Endodermal cell (in vitro differentiated cells): ENCODE data around the genes MED19 and OR10W1.

DNA sequence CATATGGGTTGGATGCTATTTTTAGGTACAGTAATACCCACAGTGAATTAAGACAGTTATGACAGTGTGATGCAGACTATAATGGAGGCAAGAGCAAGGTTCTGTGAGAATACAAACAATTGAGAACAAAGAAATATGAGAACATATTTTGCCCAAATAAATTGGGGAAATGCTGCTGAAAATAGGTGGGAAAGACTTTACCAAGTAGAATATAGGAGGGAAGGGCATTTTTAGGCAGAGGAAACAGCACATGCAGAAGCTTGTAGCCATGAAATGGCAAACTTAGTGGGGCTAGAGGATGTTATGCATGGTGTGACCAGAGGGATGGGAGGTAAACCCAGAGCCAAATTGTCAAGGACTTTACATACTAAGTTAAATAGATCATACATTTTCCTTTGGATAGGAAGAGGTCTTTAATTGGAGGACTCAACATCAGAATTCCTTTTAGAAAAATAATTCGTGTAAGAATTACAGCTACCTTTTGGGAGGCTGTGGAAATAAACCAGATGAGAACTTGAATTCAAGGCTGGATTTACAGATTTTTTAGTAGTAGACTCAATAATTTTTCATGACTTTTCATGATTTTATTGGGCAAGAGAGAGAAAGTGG, 15.0 kb downstream of the ZDHHC5 start:
- PRO-cap, result no peak

GRCh38 chr11:57711495-57712431, at the start of gene MED19:
TSS of gene MED19 (minus strand) at chr11:57712215.
- PRO-cap, result bidirectional peak, plus-strand start at chr11:57711968, minus-strand start at chr11:57711778; bidirectional peak, plus-strand start at chr11:57712597, minus-strand start at chr11:57712212

DNA sequence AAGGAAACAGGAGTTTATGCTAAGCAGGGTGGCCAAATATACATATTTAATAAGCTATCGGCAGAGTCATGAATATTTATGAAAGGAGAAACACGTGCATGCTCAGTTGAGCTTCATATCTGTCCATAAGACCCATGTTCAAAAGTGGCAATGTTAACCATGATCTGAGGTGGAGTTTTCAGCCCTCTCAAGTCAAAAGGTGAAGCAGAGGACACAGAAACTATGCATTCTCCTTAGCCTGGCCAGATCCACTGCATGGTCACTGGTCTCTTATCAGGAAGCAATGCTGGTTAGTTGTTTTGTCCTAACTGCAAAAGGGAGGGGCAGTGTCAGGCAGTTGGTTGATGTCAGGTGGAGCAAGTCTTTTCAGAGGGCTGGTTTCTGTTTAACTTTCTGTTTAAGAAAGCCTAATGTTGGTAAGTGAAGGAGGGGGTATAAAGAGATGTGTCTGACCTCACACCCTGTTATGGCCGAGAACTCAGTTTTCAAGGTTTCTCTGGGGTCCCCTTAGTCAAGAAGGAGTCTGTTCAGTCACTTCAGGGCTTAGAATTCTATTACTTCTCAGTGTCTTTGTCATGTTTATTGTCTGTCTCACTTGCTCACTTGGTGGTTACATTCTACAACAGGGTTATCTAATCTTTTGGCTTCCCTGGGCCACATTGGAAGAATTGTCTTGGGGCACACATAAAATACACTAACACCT, 5.5 kb upstream of the SELENOH start:
- PRO-cap, result bidirectional peak, plus-strand start at position 329 of the sequence, minus-strand start at position 253 of the sequence

DNA sequence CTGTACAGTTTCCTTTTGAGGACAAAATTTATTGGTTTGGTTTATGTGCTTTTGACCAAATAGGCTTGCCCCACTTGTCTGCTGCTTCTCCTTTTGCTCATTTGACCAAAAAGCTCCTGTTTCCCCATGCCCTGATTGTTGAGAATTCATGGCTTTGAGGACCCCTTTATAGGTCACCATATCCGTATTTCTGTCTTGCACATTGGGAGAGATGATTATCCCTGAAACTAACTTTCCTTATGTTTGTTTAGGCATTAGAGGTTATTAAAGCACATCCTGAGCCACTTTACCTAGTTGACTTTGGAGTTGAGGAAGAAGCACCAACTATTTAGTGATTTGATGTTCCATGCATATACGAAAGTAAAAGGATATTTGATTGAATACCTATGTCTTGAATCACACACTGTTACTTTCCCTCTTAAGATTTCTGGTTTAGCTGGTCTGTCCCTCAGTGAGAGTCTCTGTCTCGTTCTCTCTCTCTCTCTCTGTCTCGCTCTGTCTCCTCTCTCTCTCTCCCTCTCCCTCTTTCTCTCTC, 10.8 kb downstream of the CTNND1 start:
- PRO-cap, result no peak

GRCh38 chr11:57776026-57776578, 14.5 kb downstream of the CTNND1 start:
- PRO-cap, result bidirectional peak, plus-strand start at chr11:57776517, minus-strand start at chr11:57776380

GRCh38 chr11:57798765-57799799, 37.5 kb downstream of the CTNND1 start:
- PRO-cap, result no peak

DNA sequence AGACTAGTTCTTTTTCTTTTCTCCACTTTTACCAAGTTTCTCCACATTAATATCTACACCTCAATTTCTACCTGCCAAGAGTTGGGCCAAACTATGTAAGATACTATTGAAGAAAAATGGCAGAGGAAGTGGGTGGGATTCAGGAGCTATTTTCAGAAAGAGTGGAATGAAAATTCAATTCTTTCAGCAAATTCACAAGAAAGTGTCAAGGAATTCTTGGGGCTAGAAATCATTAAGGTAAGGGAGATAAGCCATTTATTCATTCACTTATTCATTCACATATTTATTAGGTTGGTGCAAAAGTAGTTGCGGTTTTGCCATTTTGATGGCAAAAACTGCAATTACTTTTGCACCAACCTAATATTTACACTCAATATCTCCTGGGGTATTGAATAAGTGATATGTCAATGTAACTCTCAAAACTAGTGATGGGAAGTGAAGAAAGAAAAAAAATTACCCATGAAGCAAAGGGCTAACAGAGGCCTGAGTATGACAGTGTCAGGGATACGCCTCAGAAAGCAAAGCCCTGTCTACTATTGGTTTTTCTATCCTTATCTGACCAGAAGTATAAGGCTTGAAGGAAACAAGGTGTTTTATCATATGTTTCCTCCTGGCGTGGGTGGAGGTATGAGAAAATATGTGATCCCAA, at the start of gene OR10W1:
Gene OR10W1 (minus strand): TSS at position 245 of the 649 bp plus-strand sequence.
- PRO-cap, result no peak

DNA sequence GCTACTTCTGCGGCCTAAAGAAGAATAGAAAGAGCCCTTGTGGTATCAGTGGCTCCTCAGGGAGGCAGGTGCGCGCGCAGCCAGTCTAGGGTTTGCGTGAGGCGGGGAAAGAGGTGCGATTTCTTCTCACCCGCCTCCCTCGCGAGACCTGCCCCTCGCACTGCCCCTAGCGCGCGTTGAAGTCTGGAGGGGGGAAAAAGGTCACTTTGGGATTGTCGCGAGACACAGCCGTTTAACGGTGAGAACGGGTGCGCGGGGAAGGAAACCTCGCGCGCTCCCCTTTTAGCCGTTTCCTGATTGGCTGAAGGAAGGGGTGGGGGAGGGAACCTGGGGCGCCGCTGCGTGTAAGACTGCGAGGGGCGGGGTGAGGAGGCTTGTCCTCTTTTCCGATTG, 212 bp upstream of the ZFP91 start:
- PRO-cap, result bidirectional peak, plus-strand start outside the sequence, minus-strand start at position 162 of the sequence

DNA sequence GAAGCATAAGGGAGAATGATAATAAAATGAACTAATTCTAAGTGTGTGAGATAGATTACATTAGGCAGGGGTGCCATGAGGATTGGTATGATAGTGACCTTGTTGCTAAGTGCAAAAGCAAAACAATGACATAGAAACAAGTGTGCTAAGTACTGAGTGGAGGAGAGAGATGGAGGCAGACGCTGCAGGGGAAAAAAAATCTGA, 229 bp upstream of the CNTF start:
- PRO-cap, result no peak

- PRO-cap, result no peak
These were observed 4.6 kb downstream of the GLYAT start for GRCh38 chr11:58727054-58727683.

DNA sequence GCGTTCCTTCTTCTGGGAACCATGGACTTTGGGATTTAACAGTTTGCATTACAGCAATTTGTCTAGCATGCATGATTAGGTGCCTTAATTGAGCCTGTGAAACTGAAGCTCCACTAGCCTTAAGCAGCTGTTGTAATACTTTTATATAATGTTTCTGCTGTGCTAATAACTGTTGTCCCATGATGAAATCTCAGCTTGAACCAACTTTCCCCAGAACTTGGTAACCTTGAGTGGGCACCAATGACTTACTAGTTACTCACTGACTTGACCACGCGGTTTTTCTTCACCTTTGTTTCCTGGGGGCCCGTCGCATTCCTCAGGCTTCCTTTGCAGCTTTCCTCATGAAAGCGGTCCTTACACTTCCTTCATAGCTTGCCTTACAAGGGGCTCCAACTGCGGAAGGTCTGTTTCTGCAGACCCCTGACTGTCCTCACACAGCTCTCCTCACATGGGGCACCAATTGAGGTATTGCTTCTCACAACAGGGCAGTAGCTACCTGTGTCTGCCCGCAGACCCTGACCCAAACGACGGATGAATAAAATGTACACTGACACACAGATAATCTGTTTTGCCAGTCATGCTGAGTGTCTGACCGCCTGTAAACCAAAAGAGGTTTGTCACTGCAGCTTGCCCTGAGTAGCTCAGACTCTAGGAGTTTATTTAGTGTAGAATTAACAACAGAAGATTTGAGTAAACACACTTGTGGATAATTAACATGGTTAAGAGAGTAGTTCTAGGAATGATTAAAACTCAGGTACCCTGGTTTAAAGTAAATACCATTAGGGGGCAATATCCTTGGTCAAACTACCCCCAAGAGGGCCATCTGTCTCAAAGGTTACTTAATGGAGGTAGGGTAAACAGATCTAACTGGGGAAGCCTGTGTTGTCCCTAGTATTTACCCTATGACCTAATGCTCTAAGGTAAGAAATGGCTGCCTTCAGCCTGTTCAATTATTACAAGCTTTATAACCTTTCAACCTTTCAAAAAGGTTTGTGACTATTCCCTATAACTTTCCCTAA, 10.9 kb upstream of the GLYATL1 start:
- PRO-cap, result bidirectional peak, plus-strand start at position 357 of the sequence, minus-strand start at position 297 of the sequence; unidirectional peak, minus-strand start at position 533 of the sequence; unidirectional peak, minus-strand start at position 616 of the sequence

DNA sequence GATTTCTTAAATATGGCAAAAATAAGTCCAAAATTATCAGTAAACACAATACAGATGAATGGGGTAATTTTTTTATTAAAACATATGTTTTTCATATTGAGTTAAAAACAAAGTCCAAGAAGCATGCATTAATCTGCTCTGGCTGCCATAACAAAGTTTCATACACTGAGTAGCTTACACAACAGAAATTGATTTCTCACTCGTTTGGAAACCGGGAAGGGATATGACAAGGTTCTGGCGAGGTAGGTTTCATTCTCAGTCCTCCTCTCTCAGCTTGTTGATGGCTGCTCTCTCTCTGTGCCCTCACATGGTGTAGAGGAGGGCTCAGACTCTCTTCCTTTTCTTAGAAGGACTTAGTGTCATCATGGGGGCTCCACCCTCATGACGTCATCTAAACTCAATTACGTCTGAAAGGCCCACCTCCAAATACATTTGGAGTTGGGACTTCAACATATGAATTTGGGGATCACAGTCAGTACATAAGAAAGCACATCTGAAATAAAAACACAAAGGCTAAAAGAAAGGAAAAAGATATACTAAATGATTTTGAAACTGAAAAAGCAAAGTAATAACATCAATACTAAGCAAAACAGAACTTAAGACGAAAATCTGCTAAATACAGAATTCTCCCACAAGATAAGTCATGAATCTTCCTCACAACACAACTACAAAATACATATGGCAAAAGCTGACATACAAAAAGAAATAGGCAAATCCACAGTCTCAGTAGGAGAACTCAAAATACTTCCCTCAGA, 18.7 kb downstream of the GLYATL1 start:
- PRO-cap, result no peak

GRCh38 chr11:59012541-59013458, 73.3 kb upstream of the GLYATL1B start:
- PRO-cap, result no peak

DNA sequence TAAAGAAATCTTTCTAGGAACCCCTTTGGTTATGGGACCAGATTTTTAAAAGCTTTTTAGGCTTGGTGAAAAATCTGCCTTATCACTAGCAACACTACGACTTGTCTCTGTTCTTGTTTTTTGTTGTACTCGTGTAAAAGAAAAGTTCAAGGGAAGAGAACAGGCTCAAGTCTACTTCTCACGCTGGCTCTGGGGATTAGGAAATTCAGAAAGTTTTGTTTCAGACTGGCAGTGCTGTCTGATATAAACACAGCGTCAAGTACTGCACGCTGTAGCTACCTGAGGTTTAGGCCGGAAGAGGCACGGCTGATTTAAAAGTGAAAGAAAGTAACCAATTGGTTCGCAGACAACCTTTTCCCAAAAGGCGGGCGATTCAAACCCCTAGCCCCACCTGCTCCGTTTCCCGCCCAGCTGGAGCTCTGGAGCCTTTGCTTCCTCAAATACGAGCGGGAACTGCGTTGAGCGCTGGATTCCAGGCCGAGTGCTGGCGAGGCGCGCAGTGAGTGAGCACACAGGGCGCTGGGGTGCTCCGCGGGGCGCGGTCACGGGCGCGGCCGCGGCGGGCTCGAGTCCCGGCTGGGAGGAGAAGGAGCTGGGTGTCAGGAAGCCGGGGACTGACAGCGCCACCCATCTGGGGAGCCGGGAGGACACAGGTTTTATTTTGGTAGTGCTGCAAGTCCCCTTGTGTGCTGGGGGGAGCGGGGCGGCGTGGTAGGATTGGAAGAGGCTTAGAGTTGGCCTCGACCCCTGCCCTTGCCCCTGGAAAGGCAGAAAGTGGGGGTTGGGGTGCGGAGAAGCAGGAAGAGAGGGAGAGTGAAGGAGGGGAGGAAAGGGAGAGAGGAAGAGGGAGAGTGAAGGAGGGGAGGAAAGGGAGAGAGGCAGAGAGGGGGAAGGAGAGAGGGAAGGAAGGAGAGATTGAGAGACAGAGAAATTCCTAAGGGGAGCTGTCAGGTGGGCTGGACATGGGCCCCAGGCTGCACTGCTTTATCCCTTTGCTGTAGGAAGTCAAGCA, 2.0 kb downstream of the FAM111A start:
- PRO-cap, result unidirectional peak, plus-strand start at position 439 of the sequence; unidirectional peak, plus-strand start at position 468 of the sequence; bidirectional peak, plus-strand start at position 514 of the sequence, minus-strand start at position 505 of the sequence

GRCh38 chr11:59175282-59175637, 3.3 kb downstream of the DTX4 start:
- PRO-cap, result no peak

- PRO-cap, result no peak
These were observed 18.1 kb downstream of the DTX4 start for GRCh38 chr11:59189974-59190536.

GRCh38 chr11:59291092-59291519, 67.6 kb upstream of the OR5AN1 start:
- PRO-cap, result no peak

GRCh38 chr11:59550225-59550802, 39.0 kb downstream of the OR4D9 start:
- PRO-cap, result bidirectional peak, plus-strand start at chr11:59550452, minus-strand start at chr11:59550399; bidirectional peak, plus-strand start at chr11:59550840, minus-strand start at chr11:59550707

GRCh38 chr11:59551964-59552297, 40.6 kb downstream of the OR4D9 start:
- PRO-cap, result no peak

DNA sequence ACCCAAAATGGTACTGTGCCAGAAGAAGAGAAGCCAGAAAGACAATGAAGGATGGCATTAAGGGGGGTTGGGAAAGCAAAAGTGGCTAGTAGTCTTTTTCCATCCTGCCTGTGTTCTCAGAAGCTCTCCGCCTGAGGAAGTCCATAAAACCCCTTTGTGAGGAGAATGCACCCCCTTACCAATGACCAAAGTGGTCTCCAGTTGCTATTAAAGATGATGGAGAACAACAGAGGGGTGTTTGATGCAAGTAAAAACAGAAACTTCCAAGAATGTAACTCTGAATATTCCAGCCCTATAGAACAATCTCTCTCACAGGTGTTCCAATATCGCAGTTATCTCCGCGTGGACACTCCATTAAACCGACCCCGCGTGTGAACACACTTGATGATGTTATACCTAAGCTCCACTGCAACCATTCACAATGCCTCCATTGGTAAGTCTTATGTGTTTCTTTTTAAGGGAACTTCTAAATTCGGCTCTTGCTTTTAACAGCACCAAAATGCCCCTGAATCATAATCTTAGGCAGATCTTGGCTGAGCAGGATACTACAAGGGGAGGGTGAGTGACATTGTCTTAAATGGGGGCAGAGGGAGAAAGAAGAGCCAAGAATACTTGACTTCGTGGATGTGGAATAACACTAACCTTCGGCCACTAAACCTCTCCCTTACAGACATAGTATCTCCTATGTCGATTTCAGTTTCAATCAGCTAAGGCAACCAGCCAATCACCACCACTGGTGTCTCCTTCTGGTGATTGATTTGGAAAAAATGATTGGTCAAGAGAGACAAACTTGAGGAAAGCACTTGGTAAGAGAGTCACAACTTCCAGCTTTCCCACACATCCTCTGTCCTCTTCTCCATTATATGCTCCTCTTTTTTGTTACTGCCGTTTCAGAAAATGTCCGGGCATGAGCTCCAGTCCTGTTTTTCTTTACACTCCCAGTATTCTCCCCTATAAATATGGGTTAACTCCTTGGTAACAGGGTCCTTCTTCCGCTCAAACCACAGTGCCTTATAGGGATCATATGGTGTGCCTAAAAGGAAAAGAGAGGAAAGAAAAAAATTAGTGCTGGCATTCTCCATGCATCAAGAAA, 39.5 kb downstream of the OSBP start:
- PRO-cap, result no peak